HT1080 (cell line): ENCODE measurements around a stretch of chr12.

DNA sequence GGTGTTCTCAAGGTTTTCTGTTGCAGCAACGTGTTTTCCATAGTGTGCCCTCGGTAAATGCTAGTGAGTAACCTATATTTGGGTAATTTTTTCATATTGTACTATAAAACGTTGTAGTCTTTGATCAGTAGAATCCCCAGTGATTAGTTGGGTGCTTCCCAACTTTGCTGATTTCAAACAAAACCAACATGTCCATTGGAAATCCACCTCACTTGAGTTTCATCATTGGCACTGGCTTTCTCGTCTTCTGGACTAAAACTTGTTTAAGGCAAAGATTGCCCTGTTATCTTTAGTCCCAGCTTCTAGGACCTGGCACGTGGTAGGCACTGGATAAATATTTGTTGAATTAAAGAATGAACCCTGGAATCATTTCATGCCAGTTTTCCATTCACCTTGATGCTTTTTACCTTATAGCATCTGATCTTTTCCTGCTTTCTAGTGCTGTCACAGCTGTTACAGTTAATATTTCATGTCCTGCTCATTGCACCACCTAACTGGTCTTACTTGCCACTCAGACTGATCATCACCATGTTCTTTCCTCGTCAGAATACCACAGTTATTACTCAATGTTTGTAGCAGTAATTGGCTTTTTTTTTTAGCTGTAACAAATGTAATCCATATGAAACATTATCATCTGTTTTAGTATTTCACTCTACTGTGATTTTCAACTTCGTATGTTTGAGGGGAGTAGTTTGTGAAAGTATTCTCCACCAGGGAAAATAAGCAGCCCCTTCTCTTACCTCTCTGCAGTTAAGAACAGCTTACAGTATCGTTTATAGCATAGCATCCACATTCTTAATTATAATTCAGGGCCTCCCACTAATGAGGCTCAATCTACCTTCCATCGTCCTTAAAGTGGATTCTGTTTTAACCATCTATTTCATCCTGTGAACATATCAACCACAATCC lies 1.2 kb downstream of the C12orf29 start:
RAMPAGE:
- cytosol, long total RNA = no peak
- long total RNA = no peak
- nucleus, long total RNA = no peak

GRCh38 chr12:88454623-88454859 lies 125.7 kb downstream of the KITLG start:
RAMPAGE:
- cytosol, long total RNA = no peak
- long total RNA = no peak
- nucleus, long total RNA = no peak

DNA sequence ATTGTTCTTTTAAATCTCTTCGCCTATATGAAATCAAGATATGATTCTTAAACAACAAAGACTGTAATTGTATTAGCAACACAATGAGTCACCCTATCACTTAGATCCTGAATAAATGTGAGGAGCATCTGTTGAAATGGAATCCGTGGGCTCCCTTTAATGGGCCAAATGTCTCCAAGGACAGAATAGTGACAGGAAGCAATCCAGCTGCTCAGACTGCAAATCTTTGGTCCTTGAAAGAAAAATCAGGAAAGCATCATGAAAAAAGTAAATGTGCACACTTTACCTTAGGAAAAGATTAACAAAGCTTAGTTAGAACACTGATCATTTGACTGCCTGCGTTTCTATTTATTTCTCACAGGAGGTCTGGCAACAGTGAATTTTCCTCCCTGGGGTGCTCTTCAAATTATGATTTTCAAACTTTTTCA lies 271.1 kb downstream of the DUSP6 start:
RAMPAGE:
- cytosol, long total RNA = no peak
- long total RNA = no peak
- nucleus, long total RNA = no peak

DNA sequence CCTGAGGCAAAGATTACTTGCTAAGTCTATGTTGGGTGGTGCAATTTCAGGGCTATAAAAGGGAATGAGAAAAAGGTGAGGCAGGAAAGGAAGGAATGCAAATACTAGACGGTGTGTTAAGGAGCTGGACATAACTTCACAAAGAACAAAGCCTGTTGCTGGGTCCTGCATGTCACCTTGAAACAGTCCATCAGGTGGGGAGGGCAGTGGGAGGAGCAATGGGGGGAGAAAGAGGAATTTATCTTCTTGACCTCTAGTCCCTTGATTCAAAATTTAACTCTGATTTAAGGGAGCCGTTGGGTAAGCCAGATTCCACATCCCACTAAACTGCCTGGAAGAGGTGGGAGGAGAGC lies 16.1 kb upstream of the DUSP6 start:
RAMPAGE:
- cytosol, long total RNA = no peak
- long total RNA = no peak
- nucleus, long total RNA = no peak

DNA sequence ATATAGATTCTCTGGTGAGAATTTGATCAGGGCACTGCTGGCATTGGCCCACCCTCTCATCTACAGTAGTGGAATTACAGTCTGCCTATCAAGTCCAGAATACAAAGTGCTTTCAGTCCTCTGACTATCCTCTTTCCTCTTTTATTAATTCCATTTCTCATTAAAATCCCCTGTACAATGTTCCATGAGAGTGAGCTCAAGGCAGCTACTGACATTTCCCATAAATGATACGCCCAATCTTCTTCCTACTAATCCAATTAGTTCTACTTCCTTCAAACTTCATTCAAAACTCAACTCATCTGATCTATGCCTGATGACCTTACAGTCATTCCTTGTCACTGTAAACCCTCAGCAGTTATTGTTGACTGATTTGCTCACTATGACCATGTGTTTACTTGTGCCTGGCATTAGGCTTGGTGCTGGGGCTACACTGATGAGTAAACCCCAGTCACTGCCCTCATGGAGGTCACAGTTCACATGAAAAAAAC lies 38.3 kb upstream of the DUSP6 start:
RAMPAGE:
- cytosol, long total RNA = no peak
- long total RNA = no peak
- nucleus, long total RNA = no peak

DNA sequence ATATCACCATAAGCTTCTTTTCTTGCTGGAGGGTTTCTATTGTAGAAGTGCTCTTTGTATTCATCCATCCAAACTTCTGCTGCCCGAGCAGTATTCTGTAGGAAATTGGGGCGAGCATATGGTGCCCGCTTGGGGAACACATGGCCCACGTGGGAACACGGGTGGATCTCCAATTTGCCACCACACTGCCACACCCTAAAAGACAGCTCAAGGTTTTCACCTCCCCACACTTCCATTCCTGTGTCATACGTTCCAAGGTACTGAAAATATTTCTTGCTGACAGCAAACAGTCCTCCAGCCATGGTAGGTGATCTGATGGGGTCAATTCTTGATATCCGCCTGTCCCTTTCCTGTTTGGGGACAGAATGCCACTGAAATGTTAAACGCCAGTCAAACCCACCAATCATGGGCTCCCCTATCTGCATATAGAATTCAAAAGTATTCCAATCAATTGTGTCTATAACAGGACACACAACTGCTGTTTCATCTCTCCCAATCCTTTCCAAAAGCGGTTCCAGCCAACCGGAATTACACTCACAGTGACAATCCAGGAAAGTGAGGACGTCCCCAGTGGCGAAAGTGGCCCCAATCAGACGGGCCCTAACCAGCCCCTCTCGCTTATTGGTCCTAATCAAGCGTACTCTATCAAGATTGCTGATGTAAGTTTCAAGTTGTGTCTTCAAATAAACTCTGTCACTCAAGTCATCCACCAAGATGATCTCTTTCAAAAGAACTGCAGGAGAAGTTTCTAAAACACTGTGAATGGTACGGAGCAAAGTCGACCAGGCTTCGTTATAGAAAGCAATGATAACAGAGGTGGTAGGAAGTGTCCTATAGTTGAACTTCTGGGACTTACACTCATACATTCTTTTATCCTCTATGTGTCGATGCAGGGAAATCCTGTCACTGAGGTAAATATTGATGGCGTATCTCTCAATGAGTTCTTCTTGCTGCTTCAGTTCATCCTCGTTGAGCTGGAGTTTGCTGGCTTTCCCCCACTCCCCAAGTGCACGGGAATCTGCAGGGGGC lies 958 bp downstream of the GALNT4 start:
RAMPAGE:
- cytosol, long total RNA = no peak
- long total RNA = no peak
- nucleus, long total RNA = no peak

DNA sequence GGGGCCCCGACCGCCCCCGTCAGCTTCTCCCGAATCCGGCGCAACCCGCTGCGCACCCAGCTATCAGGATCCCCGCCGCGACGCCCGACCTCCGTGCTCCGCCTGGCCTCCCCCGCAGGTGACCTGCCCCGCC lies 345 bp downstream of the ATP2B1 start:
RAMPAGE:
- cytosol, long total RNA = no peak
- long total RNA = no peak
- nucleus, long total RNA = no peak

GRCh38 chr12:89710544-89711021 lies 1.9 kb upstream of the ATP2B1 start:
RAMPAGE:
- cytosol, long total RNA = no peak
- long total RNA = no peak
- nucleus, long total RNA = no peak

DNA sequence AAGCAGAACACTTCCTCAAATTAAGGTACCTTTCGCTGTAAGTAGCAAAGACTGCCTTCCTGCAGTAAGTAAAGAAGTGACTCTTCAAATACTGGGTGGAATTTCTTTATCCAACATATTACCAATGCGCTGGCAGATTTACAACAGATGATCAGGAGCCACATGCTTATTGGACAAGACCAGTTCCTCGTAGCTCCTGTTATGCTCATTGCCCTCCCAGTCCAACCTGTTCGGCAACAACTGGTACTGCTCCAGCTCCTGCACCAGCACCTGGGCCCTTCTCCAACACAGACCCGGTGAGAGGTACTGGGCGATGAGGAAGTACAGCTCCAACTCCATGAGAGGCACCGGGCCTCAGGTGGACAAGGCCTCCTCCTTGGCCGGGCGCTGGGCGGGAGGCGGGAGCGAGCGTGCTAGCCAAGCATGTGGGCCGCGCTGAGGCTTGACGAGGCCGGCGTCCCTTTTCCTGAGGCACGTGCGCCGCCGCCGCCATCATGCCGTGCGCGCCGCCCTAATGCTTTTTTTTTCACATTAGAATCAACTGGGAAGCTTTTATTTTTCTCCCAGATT lies 210.8 kb upstream of the ATP2B1 start:
RAMPAGE:
- cytosol, long total RNA = no peak
- long total RNA = no peak
- nucleus, long total RNA = no peak

RAMPAGE:
- cytosol, long total RNA = no peak
- long total RNA = no peak
- nucleus, long total RNA = no peak
Observed at GRCh38 chr12:91381238-91381917, 198.8 kb upstream of the DCN start.

DNA sequence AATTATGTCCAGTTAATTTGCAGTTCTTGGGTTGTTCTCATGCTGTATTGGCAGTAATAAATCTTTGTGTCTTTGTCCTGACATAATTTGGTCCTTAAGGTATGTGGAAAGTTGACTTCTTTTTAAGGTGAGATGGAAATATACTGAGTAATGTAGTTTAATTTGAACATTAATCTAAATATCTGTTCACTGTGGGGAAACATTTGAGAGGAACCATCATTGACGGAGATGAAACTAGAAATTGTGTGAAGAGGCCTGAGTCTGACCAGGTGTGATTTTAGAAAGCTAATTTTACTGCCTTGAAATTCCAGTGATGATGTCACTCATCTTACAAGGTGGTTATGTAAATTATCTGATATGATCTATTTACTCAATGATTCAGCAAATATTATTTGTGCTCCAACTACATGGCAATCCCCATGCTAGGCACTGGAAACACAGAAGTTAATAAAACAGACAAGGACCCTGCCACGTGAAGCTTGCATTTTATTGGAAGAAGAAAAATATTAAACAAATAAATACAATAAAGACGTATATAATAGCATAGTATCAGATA lies 435.6 kb upstream of the DCN start:
RAMPAGE:
- cytosol, long total RNA = no peak
- long total RNA = no peak
- nucleus, long total RNA = no peak

DNA sequence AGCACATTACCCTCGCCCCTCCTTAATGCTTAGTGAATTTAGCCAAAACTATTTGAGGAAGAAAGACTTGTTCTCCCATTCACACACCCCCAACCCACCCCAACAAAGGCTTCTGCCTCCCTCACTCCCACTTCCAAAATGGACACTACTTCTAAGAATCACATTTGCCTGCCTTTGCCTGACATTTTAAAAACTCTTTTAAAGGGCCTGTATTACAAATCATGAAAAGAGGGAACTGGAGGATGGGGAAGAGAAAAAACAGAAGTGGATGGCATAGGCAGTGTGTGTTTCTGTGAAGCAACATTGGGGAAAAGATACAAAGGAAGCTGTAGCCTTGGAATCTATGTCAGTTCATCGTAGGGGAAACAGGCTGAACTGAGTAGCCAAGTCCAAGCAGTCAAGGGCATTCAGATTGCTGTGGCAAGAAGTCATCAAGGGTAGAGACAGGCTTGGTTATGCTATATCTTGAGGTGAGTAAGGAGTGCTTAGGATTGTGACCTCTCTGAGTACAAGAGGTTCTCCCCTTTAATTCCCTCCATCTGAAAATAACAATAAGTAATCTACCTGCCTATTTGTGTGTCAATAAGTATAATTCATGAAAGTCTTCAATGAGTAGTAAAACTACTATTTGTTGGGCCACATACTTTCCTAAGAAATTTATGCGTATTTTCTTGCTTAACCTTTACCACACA lies 273.8 kb downstream of the BTG1 start:
RAMPAGE:
- cytosol, long total RNA = no peak
- long total RNA = no peak
- nucleus, long total RNA = no peak

DNA sequence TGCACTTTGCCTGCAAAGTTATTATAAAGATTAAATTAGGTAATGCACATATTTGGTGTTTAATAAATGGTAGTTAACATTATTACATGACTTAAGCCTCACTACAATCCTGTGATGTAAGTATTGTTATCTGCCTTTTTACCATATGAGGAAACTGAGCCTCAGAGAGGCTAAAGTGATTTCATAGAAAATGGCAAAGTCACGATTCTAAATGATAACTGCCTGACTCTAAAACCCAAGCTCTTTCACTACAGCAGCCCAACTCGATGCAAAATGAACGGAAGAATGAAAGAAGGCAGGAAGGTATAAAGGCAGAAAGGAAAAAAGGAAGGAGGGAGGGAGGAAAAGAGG lies 134.0 kb downstream of the BTG1 start:
RAMPAGE:
- cytosol, long total RNA = no peak
- long total RNA = no peak
- nucleus, long total RNA = no peak

DNA sequence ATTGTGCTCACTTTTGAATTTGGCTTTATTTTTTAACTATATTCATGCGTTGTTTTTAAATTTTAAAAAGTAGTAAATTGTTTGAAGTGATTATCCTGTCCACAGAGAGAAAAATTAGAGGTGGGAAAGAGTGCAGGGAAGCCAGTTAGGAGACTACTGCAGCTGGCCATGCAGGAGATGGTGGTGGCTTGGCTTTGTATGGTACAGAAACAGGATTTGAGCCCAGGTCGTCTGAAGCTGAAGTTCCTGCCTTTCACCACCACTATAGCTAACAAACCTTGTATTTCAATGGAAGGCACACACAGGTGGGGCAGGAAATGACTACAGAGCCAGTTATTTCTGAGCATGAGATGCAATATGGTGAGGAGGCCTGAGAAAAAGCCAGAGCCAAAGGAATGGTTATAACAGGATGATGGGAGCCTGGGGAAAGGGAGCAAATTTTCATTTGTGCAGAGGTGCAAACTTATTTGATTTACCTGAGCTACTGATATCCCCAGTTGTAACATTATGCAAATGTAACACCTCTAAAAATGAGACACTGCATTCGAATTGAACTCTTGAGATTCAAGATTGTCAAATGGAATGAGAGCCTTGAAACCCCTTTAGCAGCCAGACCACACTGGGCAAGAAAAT lies 103.9 kb downstream of the BTG1 start:
RAMPAGE:
- cytosol, long total RNA = no peak
- long total RNA = no peak
- nucleus, long total RNA = no peak

RAMPAGE:
- cytosol, long total RNA = no peak
- long total RNA = no peak
- nucleus, long total RNA = no peak
Observed at GRCh38 chr12:92107179-92107710, 38.4 kb downstream of the BTG1 start.

RAMPAGE:
- cytosol, long total RNA = no peak
- long total RNA = no peak
- nucleus, long total RNA = no peak
Observed at GRCh38 chr12:92123454-92124132, 22.1 kb downstream of the BTG1 start.

DNA sequence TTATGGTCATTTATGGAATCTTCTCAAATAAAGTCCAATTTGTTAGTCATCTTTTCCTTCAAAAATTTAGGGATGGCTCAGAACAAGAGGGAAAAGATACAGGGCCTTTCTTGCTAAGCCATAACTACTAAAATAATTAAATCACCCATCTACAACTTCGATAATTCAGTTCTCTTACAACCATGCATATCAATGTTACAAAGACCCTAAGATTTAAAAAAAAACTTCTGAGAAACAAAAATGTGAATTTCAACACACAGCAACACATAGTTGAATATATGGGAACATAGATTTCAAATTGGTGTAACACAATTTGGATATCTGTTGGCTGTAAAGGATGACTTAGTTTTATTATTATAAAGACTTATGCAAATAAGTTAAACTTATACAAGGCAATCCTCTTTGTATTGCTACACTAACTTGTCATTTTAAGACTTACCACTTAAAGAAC lies 6.7 kb downstream of the BTG1 start:
RAMPAGE:
- cytosol, long total RNA = no peak
- long total RNA = no peak
- nucleus, long total RNA = no peak

RAMPAGE:
- cytosol, long total RNA = no peak
- long total RNA = no peak
- nucleus, long total RNA = no peak
Observed at GRCh38 chr12:92144572-92145480, 820 bp downstream of the BTG1 start.

DNA sequence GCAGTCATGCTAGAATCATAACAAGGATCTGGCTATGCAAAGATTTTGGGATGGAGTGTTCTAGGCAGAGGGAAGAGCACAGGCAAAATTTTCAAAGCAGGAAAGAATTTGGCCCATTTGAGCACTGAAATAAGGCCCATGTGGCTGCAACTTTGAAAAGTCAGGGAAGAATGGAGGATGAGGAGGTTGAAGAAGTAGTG lies 182.2 kb upstream of the PLEKHG7 start:
RAMPAGE:
- cytosol, long total RNA = no peak
- long total RNA = no peak
- nucleus, long total RNA = no peak

RAMPAGE:
- cytosol, long total RNA = no peak
- long total RNA = no peak
- nucleus, long total RNA = no peak
Observed at GRCh38 chr12:92543363-92543775, 159.4 kb upstream of the PLEKHG7 start.